Measurements from ENCODE around the genes DERA and C2CD5.

GRCh38 chr12:15629006-15629847 is 160.0 kb downstream of the EPS8 start:
- RRBS = no CpG with 5 or more reads among the region's 7 CpGs

- RRBS = no CpG with 5 or more reads among the region's 6 CpGs
Observed at GRCh38 chr12:15689703-15690394, 99.3 kb downstream of the EPS8 start.

GRCh38 chr12:15852362-15852561 is 29.9 kb upstream of the STRAP start:
- RRBS = no CpG with 5 or more reads among the region's 3 CpGs

DNA sequence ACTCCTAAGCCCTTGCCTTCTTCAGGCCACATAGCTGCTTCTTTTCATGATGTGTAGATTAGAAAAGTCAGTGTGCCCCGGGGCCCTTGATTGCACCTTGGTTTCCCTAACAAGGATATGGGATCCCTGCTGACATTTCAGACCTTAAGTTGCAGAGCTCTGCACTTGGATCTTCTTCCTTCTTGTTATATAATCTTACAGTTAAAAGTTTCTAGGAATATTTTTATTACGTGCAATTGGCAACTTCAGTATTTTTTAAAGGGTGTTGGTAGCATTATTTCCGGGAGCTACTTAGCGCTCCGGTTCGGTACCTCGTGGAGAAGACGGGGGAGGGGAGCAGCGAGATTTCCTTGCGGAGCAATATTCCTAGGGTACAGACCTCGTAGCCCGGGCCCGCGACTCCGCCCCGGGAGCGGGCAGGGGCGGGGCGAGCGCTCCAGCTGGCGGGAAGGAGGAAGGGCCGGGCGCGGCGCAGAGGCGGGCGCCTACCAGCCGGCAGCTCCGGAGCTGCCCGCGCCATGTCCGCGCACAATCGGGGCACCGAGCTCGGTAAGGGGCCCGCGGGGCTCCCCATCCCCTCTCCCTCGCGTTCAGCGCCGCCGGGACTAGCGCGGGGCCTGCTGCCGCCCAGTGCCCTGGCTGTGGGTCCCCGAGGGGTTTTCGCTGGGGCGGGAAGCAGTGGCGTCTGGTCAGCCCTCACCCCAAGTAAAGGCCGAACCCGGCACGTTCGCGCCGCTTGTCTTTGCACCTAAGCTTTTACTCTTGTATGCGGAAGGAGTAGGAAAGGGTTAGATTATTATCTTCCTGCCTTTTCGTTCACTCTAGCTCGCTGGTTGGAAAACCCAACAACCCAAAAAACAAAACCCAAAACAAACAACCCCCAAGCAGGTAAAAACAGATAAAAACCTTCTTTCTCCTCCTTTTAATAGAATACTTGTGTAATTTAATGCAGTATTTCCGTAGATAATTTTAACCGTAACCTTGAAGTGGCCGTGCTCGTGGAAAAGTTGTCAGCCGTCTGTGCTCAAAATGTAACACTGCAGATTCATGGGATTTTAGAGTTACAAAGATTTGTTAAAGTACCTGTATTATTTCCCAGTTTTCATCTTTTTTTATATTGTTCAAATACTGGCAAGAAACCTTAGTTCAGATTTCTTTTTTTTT is at the start of gene DERA:
Gene DERA (plus strand): TSS at position 467 of the 1,164 bp plus-strand sequence.
- RRBS = 1% methylated on average over 13 of the region's 64 CpGs

DNA sequence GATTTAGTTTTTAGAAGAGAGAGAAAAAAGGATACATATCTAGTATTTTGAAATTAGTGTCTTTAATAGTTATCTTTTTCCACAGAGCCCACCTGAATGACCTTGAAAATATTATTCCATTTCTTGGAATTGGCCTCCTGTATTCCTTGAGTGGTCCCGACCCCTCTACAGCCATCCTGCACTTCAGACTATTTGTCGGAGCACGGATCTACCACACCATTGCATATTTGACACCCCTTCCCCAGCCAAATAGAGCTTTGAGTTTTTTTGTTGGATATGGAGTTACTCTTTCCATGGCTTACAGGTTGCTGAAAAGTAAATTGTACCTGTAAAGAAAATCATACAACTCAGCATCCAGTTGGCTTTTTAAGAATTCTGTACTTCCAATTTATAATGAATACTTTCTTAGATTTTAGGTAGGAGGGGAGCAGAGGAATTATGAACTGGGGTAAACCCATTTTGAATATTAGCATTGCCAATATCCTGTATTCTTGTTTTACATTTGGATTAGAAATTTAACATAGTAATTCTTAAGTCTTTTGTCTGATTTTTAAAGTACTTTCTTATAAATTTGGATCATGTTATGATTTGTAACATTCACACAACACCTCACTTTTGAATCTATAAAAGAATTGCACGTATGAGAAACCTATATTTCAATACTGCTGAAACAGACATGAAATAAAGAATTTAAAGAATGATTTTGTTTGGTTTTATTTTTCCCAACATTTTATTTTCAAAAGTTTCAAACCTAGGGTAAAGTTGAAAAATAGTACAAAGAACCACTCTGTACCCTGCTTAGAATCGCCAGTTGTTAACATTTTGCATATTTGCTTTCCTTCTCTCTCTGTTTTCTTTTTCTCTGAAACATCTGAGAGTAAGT is 16.5 kb downstream of the MGST1 start:
- RRBS = no CpG with 5 or more reads among the region's 5 CpGs

GRCh38 chr12:16493165-16493545 is 112.8 kb downstream of the LMO3 start:
- RRBS = no CpG with 5 or more reads among the region's 2 CpGs

GRCh38 chr12:16555526-16556181 is 50.3 kb downstream of the LMO3 start:
- RRBS = no CpG with 5 or more reads among the region's 8 CpGs

DNA sequence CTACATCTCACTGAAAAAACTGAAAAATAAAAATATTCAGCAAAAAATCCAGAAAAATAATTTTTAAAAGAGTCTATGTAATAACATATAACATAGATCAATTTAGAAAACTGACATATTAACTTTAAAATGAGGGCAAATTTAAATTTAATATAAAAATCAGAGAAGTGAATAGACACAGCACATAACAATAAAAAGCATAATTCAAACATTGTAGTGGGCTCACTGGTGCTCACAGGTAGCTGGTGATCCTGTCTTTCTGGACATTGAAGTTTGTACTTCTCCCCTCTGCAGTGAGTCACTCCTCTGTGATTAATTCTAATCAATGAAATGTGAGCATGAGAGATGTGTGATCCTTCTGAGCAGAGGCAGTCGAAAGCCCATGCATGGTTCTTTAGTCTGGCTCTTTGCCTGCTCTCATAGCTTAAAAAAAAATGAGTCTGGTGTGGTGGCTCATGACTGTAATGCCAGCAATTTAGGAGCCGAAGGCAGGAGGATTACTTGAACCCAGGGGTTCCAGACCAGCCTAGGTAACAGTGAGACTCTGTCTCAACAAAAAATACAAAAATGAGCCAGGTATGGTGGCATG is 59.0 kb upstream of the RERGL start:
- RRBS = no CpG with 5 or more reads among the region's 2 CpGs

DNA sequence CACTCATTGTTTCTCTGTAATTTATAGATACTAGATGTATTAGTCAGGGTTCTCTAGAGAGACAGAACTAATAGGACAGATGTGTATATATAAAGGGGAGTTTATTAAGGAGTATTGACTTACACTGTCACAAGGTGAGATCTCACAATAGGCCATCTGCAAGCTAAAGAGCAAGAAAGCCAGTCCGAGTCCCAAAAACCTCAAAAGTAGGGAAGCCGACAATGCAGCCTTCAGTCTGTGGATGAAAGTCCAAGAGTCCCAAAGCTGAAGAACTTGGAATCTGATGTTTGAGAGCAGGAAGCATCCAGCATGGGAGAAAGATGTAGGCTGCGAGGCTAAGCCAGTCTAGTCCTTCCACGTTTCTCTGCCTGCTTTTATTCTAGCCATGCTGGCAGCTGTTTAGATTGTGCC is 50.4 kb downstream of the PIK3C2G start:
- RRBS = no CpG with 5 or more reads among the region's 4 CpGs

DNA sequence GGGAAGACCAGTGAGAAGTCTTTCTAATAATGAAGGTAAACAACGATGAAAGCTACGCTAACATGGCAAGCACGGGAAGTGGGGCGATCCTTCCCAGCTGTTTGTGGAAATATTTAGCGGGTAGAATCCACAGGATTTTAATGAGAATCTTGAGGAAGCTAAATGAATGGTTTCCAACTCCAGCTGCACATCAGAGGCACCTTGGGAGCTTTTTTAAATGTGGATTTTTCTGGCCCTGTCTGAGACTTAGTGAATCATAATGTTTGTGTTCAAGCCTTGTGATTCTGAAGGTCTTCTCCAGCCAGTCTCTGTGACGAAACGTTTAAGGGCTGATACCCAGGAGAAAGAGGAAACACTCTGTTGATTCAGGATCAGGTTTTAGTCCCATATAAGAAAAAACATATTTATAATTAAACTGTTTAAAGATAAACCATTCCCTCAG is 169.8 kb downstream of the CAPZA3 start:
- RRBS = no CpG with 5 or more reads among the region's 7 CpGs

DNA sequence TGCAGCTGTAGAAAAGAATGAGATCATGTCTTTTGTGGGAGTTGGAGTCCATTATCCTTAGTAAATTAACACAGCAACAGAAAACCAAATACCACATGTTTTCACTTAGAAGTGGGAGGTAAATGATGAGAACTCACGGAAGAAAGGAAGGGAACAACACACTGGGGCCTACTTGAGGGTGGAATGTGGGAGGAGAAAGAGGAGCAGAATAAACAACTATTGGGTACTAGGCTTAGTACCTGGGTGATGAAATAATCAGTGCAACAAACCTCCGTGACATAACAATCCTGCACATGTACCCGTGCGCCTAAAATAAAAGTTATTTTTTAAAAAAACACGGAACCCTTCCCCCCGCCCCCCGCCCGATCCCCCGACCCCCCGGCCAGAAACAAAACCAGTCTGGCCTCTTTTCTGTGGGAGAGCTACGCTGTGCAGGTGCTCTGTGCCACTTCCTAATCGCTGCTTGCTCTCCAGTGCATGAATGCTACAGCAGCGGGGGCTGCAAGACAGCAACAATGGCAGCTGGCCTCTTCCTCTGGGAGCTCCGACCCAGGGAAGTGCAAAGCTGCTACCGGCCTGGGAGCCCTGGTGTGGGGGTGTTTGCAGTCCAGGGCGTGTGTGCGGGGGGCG is 344.0 kb downstream of the AEBP2 start:
- RRBS = no CpG with 5 or more reads among the region's 18 CpGs

- RRBS = no CpG with 5 or more reads among the region's 4 CpGs
Observed at GRCh38 chr12:20283966-20284249, 84.4 kb upstream of the PDE3A start.

DNA sequence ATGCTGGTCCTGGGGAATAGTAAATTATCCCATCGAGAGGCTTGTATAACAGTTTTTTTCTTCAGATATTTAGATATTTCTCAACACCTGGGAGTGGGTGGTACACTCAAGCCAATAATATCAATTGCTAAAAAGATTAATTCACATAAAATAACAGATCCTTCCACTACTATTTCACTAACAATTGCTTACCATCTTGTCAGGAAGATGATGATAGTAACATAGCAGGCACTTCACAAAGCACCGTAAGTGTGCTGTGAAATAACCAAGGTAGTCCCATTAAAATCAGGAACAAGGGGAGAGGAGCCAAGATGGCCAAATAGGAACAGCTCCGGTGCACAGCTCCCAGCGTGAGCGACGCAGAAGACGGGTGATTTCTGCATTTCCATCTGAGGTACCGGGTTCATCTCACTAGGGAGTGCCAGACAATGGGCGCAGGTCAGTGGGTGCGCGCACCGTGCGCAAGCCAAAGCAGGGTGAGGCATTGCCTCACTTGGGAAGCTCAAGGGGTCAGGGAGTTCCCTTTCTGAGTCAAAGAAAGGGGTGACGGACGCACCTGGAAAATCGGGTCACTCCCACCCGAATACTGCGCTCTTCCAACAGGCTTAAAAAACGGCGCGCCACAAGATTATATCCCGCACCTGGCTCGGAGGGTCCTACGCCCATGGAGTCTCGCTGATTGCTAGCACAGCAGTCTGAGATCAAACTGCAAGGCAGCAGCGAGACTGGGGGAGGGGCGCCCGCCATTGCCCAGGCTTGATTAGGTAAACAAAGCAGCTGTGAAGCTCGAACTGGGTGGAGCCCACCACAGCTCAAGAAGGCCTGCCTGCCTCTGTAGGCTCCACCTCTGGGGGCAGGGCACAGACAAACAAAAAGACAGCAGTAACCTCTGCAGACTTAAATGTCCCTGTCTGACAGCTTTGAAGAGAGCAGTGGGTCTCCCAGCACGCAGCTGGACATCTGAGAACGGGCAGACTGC is 22.3 kb downstream of the IAPP start:
- RRBS = no CpG with 5 or more reads among the region's 31 CpGs

DNA sequence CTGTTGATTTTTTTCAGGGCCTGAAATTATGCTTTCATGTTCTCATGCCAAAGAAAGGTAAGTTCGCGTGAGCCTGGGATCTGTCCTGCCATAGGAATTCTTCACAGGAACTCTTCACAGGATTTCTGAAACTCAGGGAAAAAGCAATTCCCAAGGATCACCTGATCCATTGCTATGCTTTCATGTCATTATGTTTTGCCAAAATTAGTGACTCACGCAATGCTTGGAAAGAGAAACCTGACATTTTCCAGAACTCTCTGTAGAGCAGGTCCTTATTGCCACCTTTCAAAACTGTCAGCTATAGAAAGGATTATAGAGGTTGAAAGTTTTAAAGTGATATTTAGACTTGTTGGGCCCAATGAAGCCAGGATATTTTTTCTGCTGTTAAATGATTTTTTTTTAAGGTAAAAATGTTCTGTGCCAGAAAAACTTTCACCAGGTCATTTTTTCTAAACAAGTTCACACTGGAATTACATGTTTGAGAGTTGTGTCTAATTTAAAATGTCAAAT is 6.3 kb upstream of the KCNJ8 start:
- RRBS = no CpG with 5 or more reads among the region's 3 CpGs

DNA sequence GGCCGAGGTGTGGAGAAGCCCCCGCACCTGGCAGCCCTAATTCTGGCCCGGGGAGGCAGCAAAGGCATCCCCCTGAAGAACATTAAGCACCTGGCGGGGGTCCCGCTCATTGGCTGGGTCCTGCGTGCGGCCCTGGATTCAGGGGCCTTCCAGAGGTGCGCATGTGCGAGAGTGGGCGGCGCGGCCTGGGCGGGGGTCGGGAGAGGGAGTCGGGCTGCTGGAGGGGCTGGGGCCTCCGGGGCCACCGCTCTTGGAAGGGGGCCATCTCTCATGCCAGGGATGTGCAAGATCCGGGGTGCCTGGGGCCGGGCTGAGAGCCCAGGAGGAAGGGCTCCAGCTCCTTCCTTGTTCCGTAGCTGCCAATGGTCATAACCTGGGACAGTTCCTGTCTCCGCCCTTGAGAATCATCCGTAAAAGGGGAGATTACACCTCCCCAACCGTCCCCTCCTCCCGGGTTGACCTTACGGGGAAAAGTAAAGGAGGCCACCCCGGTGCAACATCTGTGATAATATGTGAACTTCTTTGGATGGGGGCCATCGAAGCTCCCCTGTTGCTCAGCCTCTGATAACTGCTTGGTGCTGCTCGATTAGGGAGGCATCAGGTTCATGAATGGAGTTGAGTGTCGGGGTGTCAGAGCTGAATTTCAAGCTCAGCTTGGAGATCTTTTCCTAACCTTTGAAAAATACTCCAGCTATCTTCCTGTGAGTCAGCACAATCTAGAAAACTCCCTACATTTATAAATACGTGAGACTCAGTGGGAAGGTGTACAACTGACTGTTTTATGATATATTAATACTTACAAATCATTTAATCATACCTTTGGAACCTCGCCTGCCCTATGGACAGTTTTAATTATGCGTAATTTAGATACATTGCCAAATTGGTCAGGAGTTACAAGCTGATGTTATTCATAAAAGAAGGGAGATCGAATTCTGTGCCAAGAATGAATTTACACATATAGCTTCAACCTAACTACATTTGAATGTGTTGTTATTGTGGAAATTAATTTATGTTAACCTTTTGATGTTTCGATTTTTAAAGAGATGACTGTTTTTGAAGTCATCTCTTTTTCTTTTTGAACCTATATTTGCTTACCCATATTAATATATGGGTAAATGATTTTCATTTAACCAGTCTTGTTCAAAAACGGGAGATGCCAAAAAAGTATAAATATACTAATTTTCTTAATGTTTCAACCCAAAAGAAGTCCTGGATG is 799 bp downstream of the CMAS start:
- RRBS = 3% methylated on average over 5 of the region's 35 CpGs

- RRBS = under 1% methylated on average over 26 of the region's 78 CpGs
Observed at GRCh38 chr12:22544094-22544975, at the start of gene C2CD5. C2CD5 (minus strand) TSS chr12:22544542.

DNA sequence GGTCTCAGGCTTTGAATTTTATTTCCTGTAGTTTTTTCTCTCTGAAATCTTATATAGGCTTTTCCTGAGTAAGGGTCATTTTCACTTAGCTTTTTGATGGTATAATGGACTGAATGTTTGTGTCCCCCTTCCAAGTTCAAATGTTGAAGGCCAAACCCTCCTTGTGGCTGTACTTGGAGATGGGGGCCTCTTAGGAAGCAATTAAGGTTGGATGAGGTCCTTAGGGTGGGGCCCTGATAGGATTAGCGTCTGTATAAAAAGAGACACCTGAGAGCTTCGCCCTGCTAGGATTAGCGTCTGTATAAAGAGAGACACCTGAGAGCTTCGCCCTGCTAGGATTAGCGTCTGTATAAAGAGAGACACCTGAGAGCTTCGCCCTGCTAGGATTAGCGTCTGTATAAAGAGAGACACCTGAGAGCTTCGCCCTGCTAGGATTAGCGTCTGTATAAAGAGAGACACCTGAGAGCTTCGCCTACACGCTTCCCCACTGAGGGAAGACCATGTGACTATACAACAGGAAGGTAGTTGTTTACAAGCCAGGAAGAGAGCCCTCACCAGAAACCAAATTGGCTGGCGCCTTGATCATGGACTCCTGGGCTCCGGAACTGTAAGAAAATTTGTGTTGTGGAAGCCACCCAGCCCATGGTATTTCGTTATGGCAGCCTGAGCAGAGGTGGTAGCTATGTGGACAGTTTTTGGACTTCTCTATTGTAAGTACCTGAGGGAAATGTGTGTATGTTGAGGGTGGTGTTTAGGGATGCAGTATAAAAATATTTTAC is 74.6 kb downstream of the ETNK1 start:
- RRBS = no CpG with 5 or more reads among the region's 14 CpGs

DNA sequence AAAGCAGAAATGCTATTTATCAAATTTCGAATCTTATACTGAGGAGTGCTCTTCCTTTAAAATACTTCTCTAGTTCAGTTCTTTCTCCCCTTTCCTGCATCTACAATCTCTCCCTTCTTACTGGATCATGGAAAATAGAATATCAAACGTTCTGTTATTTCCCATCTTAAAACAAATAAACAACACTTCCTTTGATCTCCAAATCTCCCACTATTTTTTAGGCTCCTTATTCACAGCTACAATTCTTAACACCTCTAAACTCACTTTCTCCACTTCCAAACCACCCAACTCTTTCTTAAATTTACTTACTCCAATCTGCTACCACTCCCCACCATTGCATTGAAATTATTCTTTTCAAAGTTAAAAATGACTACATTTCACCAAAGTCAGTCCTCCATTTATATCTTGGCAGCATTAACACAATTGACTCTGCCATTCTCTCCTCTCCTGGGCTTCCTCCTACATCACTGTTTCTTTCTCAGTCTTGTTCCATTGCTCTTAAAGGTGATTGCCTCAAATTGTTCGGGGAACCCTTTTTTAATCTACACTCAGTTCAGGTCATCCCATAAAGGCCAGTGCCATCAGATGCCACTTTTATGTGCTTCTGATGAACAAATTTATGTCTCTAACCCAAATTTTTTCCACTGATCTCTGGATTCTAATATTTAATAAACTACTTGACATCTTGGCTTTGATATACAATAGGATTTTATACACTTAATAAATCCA is 150.7 kb upstream of the SOX5 start:
- RRBS = no CpG with 5 or more reads among the region's 3 CpGs

DNA sequence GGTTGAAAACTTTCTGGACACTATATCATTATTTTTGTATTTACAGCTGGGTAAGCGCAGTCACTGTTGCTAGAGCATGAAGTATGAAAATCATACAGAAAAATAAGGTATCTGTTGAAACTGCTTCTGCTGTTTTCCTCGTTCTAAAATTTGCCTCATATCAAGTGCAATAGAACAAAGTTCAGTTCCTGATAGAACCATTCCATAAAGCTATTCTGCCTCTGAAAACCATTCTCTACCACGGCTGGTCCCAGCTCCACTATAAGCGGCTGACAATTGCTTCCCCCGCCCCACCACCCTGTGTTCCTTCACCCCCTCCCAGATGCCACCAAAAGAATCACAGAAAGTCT is 413.3 kb downstream of the BCAT1 start:
- RRBS = no CpG with 5 or more reads among the region's 5 CpGs

GRCh38 chr12:24546042-24546954 is 402.6 kb downstream of the BCAT1 start:
- RRBS = no CpG with 5 or more reads among the region's 6 CpGs